NT2/D1 (cell line): ENCODE measurements around the gene ATP1B3.

DNA sequence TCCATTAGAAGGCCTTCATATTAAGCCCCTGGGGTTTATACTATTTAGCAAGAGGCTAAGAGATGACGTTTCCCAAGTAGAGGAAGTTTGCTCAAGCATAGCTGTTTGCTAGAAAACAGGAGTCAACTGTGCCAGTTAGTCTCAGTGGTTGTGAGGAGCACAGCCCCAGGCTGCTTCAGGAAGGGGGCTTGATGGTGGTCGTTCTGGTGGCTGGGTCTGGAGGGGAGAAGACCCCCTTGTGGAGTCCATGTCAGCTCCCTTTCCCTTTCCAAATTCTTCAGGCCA, 64.8 kb downstream of the SPSB4 start:
- RRBS, 2 experiments: no CpG with 5 or more reads among the region's 2 CpGs

- RRBS, 2 experiments: no CpG with 5 or more reads among the region's 13 CpGs
Observed at GRCh38 chr3:141147715-141148229, 83.9 kb upstream of the PXYLP1 start.

DNA sequence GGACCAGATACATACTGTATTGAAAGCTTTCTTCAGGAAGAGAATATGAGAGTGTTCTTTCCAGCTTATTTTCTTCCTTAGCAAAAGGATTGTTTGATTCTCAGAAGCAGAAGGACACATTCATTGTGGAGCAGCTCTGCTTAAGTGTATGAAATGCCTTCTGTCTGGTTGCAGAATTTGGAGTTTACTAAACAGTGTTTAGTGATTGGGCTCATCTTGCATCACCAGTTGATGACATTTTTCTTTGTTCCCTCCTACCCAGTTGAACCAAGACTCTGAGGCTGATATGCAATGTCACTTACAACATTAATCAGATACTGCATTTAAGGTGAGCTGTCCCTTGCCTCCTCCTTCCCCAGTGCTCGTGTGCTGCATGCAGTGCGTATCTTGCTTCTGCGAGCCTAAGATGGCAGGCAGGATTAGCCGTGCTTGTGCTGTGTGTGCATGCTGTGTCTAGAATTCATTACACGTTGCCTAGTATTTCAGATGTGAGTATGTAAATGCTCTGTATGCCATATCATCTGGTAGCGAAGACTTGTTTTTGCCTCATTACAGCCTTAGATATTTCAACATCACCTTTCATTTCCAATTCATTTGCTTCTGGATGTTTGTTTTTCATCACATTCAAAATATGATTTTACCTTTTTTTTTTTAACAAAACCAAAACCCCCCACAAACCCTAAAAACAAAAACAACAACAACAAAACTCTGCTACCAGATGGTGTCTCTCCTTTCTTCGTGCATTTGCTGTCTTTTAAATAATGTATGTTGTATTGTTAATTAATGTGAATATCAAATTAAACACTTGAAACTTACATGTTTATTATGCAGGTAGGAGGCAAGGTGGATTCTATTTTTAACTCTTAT, 18.5 kb downstream of the ZBTB38 start:
- RRBS, 2 experiments: no CpG with 5 or more reads among the region's 7 CpGs

GRCh38 chr3:141412726-141413776, 44.7 kb downstream of the ZBTB38 start:
- RRBS, 2 experiments: no CpG with 5 or more reads among the region's 17 CpGs

GRCh38 chr3:141413777-141414382, 45.6 kb downstream of the ZBTB38 start:
- RRBS, 2 experiments: no CpG with 5 or more reads among the region's 8 CpGs

- RRBS, 2 experiments: no CpG with 5 or more reads among the region's 4 CpGs
Observed at GRCh38 chr3:141489622-141490071, 2.8 kb downstream of the RASA2 start.

DNA sequence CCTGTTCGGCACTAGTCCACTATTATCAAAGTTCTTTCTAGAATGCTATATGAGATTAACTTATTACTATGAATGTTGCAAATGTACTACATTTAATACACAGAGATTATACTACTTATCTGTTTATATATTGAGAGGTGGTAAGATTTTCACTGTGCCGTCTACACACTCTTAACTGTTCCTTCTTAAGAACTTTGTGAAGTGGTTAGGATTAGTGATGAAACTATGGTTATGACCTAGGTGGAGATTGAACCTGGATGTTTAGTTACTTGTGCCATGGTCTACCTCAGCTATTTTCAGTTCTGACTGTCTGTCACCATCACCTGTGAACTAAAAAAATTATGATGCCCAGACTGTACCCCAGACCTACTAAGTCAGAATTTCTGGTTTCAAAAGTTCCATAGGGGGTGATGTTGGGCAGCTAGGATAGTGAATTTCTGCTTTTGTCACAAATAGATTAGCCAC, 6.3 kb downstream of the RASA2 start:
- RRBS, 2 experiments: no CpG with 5 or more reads among the region's 2 CpGs

DNA sequence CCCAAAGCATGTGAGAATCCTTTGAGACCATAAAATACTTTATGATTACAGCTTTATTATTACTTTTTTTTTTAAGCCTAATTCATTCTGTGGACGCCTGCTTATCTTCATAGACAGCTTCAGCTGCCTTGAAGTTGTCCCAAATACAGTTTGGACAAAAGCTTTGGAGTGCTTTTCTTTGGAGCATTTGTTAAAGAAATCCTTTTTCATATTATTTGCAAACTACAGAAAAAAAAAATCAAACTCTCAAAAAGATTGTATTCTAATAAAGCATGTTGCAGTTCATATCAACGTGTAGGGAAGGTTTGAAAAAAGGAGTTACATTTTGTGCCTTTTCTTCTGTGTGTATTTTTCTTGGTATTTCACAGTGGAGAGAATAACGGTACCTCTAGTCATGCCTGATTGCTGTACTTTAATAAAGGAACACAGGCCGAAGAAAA, 69.6 kb downstream of the RASA2 start:
- RRBS, 2 experiments: no CpG with 5 or more reads among the region's 4 CpGs

- RRBS, 2 experiments: no CpG with 5 or more reads among the region's 1 CpG
Observed at GRCh38 chr3:141737590-141737921, 542 bp upstream of the RNF7 start.

DNA sequence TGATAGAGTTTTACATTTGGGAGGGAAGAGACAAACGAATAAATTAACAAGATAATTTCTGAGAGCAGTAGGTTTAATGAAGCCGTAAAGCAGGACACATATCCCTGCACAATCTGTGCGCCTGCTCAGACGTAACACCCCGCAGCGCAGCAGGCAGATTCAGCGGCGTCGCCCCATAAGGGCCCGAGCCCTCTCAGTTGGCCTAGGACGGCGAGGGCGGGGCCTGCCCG, 261 bp upstream of the RNF7 start:
- RRBS, 2 experiments: no CpG with 5 or more reads among the region's 14 CpGs

- RRBS, 2 experiments: 1 to 2% methylated on average over 37 of the region's 117 CpGs
Observed at GRCh38 chr3:141875890-141876947, at the start of gene ATP1B3. ATP1B3 (plus strand) TSS chr3:141876643.

DNA sequence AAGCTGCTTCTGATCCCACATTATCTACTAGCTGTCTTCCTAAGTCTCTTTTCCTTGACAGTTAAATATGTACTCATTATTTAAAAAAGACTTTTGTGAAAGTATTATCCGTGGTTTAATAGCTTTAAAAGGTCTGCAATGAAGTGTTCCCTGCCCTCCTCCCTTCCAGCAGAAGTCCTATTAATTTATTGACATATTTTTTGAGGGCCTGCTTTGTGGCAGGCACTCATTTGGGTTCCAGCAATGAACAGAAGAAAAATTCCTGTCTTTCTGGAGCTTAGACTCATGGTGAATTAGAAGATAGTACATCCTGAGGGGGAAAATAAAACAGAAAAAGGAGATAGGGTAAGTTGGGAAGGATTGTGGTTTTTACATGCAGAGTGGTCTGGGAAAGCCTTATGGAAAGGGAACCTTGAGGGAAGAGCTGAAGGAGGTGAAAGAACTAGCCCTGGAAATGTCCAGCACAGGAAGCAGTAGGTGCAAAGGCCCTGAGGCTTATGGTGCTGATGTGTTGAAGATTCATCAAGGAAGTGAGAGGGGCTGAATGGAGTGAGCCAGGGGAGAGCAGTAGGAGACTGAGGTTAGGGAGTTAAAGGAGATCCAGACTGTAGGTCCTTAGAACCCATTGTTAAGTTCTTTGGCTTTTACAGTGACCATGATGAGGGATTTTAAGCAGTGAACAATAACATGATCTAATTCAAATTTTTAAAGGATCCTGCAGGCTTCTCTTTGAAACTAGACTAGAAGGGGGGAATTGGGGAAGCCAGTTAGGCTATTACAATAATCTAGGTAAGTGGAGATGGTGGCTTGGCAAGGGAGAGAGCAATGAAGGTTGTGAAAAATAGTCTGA, 32.9 kb downstream of the ATP1B3 start:
- RRBS, 2 experiments: no CpG with 5 or more reads among the region's 1 CpG

DNA sequence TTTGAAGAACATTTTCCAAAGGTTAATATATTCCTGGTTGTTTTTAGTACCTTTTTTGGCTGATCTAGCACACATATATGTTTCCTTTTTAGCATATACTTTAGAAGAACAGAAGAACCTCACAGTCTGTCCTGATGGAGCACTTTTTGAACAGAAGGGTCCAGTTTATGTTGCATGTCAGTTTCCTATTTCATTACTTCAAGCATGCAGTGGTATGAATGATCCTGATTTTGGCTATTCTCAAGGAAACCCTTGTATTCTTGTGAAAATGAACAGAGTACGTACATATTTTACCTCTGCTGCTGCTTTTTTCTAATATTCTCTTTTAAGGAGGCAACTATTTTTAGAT, 37.1 kb downstream of the ATP1B3 start:
- RRBS, 2 experiments: no CpG with 5 or more reads among the region's 1 CpG

DNA sequence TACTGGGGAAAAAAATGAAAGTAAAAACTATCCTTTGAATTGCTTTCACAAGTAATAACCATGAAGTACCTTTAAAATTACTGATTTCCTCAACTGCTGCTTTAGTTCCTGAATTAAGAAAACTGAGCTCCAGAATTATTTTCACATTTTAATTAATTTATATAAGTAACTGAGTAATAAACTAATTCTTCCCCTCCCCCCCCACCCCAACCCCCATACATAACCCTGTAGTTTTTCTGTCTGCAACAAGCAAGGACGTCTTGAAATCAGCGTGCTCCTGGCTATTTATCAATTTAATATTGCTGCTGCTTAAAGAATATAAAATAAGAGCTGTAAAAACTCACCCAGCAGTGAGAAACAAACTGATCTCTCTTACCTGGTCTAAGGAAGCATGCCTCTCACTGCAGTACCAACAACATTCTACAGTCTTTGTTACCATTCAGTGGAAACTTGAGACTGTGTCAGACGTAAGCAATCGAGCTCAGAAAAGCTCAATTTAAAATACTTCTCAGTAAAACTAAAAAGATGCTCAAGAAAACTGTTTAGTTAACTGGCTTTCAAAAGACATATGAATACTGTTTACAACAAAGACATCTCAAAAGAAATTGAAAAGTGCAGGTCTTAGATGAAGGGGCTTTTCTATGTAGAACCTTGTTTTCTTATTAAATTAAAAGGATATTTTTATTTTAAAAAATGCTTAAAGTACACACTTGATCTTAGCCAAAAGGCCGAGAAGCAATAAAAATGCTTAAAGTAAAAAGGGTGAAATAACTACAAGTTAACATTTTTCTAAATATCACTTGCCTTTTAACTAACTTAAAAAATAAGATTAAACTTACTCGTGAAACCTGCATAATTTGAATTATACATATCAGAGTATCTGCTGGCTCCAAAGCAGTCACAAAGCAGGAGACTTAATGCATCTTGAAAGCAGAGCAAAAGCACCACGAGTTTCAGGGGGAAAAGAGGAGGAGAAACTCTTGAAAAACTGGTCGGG, 120.8 kb downstream of the TFDP2 start:
- RRBS, 2 experiments: no CpG with 5 or more reads among the region's 8 CpGs

GRCh38 chr3:142147832-142148373, 1.4 kb downstream of the TFDP2 start:
- RRBS, 2 experiments: no CpG with 5 or more reads among the region's 3 CpGs

GRCh38 chr3:142445628-142446433, 2.0 kb downstream of the XRN1 start:
- RRBS, 2 experiments: no CpG with 5 or more reads among the region's 7 CpGs

- RRBS, 2 experiments: no CpG with 5 or more reads among the region's 5 CpGs
Observed at GRCh38 chr3:142597922-142598610, 1.9 kb downstream of the PLS1 start.

- RRBS, 2 experiments: no CpG with 5 or more reads among the region's 1 CpG
Observed at GRCh38 chr3:142613473-142614070, 17.4 kb downstream of the PLS1 start.

GRCh38 chr3:142740301-142740985, 16.6 kb downstream of the TRPC1 start:
- RRBS, 2 experiments: no CpG with 5 or more reads among the region's 1 CpG

DNA sequence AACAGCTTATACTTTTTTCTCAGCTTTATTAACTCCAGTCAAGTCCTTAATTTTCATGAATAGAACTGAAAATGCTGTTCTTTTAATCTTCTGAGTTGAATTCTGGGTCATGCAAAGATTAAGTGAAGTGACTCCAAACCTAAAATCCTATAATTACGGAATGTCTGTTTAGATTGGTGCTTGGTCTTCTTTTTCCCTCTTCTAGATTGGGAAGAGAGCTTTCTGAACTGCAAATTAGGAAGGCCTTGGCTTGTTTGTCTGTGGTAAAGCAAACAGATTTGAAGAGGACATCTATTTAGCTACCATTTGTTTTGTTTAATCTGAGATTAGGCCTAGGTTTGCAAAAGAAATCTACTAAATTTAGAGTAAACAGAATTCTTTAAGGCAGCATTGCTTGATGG, 23.5 kb downstream of the PAQR9 start:
- RRBS, 2 experiments: no CpG with 5 or more reads among the region's 1 CpG